CMK (cell line): ENCODE data around the gene FAF1.

DNA sequence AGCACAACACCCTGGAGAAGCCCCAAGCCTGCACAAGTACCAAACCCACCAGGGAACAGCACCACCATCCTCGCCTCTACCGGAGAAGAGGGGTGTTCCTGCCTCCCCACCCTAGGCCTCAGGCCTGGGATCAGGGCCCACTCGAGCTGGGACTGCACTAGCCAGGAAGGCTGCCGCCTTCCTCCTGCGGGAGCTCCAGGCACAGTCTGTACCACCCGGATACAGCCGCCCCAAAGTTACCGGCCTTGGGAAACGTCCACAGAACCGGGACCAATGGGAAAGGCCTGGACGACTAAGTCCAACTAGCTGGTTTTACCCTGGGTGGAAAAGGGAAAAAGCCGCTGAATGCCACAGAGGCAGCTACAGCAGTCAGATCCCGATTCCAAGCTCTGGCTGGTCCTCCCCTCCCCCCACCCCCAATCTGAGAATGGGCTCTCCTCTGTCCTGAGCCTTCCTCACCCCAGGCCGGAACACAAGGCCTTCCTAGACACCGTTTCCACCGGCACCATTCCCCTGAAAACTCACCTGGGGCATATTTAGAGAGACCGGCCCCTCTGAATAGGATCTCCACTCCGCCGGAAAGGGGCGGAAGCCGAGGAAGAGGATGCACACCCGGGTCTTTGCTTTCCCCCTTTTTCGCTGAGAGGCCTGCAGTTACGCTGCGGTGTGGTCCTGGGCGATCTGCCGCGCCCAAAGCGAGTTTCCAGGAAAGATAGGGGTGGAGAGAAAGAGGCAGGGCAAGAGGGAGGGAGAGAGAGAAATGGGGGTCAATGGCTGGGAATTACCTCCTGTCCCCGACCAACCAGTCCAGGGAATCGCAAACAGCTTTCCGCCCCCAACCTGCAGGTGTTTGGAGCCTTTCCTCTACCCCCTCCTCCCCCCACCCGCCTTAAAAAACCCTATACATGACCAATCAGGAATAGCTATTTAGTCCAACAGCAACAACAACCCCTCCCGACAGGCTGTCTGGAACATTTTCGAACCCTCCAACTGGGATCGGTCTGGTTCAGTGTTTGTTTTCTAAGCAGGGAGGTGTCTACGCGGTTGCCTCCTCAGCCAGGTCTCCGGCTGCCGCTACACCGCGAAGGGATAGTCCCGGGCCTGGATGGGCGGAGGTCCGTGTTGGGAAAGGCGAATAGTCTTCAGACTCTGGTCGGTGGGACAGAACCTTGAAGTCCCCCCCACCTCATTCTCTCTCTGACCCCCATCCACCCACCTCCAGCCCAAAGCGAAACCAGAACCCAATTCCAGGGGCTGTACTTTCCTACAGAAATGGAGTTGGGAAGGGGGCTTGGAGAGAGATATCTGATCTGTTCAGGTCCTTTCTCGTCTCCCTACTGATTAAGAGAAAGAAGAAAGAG lies 2.9 kb downstream of the TAL1 start:
- RRBS = 5% methylated on average over 5 of the region's 49 CpGs

DNA sequence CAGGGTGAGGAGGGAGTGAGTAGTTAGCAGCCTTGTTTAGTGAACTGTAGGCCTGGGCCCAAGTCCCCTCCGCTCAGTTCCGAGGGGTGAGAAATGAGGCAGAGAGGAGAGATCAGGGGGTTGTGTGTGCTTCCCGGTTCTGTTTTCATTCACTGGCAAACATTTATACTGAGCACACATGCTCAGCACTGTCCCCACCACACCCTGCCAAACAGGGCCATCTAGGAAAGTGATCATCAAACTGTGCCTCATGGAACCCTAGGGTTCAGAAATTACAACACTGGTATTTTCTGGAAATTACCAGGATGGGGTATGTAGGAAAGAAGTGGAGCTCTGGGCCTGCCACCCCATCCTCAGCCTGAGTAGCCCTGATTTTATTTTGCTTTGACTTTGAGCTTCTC lies 84.0 kb downstream of the FOXD2 start:
- RRBS = no CpG with 5 or more reads among the region's 3 CpGs

DNA sequence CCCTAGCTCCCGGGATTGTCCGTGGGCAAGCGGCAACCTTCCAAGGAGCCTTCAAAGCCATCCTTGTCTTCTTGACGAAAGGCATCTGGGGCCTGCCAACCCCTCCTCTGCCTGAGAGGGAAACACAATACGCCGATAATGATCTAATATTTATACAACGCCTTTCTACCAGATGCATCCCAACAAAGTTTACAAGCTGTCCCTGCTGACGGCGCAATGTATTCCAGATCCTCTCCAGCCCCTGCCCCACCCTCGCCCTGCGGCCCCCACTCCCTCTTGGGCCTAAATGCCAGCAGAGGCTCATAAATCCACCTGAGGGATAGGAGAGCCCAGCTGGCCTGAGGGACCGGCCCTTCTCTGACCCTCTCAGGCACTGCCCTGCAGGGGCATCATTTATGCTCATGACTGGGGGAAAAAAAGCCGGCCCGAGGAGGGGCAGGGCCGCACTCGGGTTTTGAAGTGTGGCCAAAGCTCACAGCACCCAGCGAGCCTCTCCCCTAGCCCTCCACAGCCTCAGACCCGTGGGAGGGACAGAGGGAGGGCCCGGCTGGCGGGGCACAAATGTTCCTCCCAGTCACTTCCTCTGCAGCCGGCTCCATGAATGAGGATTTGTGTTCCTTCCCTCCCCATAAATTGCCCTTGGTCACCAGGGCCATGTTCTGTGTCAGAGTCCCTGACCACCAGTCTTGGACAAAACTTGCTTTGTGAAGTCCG lies 140.3 kb downstream of the FOXD2 start:
- RRBS = 0% methylated on average over 1 of the region's 22 CpGs

- RRBS = 88% methylated on average over 2 of the region's 12 CpGs
These were observed 270.7 kb downstream of the FOXD2 start for GRCh38 chr1:47708671-47708882.

DNA sequence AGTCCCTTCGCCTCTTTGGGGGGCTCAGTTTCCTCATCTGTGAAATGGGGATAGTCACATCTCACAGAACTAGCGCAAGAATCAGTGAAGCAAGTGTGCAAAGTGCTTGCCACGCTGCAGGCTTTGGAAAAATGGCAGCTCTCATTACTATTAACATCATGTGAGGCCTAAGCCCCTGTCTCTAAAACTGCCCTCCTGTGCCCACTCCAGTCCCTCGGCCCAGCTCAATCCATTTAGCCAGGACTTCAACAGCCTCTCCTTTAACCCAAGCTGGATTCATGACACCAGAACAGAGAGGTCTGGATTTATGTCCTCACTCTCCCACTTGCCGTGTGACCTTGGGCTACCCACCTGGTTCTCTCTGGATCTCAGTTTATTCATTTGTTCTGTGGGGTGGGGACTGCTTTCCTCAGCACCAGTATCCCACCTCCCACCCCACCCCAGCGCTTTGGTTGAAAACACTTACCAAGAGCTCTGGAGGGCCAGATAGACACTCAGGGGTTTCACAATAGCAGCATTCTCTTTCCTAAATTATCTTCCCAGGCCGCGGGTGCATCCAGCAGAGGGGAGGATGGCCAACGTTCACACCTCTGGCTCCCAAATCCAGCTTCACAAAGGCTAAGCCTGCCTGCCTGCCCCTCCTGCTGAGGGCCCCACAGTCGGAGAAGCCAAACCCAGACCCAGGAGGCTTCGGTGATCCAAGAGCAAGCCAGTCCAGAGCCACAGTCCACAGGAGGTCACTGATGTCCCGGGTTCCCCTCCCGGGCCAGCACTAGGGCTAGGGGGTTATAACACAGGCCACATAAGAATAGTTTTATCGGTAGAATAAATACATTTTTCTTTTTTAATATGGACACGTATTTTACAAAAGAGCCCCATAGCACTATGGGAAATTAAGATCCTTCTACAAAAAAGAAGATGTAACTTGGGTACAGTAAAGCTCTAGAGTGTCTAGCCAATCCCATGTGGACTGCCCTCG lies 232.1 kb downstream of the TRABD2B start:
- RRBS = no CpG with 5 or more reads among the region's 16 CpGs

- RRBS = 84% methylated on average over 6 of the region's 20 CpGs
These were observed 179.4 kb downstream of the TRABD2B start for GRCh38 chr1:47817617-47818297.

- RRBS = no CpG with 5 or more reads among the region's 9 CpGs
These were observed 62.8 kb downstream of the TRABD2B start for GRCh38 chr1:47934255-47934913.

- RRBS = no CpG with 5 or more reads among the region's 2 CpGs
These were observed 58.8 kb downstream of the TRABD2B start for GRCh38 chr1:47938278-47938861.

DNA sequence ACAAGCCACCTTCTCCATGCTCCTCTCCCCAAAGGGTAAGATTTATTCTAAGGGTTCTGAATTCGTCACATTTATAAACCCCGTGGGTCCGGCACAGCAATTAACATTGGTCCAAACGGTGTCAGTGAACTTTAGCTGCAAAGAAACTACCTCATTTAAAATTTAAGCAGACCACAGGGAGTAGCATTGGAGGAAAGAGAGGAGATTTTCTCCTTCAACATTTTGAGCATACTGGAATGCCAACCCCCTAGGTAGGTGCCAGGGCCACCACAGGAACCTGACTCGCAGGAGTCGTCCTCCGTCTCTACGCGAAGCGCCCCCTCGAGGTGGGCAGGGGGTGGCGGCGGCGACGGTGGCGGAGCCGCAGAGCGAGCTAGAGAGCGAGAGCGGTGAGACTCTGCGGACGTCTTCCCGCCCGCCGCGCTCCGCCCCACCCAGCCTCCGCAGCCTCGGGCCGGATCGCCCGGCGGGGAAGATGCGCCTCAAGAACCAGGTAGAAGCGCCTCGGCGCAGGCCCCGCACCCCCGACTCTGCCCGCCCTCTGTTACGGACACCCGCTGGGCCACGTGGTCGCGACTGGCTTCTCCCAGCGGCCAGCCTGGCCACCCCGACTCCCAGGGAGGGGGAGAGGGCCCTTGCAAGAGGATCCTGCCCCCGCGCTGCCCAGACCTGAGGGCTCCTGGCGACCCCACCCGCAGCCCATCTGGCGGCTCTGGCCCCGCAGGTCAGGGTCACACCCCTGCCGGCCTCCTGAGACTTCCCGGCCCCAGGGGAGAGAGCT lies 24.1 kb upstream of the AGBL4 start:
- RRBS = no CpG with 5 or more reads among the region's 55 CpGs

GRCh38 chr1:50097445-50097817 lies 11.3 kb upstream of the ELAVL4 start:
- RRBS = no CpG with 5 or more reads among the region's 1 CpG

- RRBS = no CpG with 5 or more reads among the region's 10 CpGs
These were observed 1.4 kb downstream of the ELAVL4 start for GRCh38 chr1:50110122-50110575.

DNA sequence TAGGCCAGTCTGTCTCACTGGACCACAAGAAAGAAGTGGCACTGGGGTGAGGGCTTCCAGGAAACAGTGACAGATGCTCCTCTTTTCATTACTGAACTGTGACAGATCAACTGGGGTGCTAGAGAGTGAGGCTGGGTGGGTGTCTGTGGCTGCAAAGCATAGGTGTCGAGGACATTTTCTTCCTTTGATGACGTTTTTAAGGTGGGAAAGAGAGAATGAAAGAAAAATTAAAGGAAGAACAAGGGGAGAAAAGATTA lies 27.7 kb upstream of the DMRTA2 start:
- RRBS = no CpG with 5 or more reads among the region's 2 CpGs

- RRBS = no CpG with 5 or more reads among the region's 9 CpGs
These were observed 45.2 kb downstream of the FAF1 start for GRCh38 chr1:50914748-50915481.

- RRBS = no CpG with 5 or more reads among the region's 7 CpGs
These were observed 26.8 kb downstream of the FAF1 start for GRCh38 chr1:50933170-50933837.

DNA sequence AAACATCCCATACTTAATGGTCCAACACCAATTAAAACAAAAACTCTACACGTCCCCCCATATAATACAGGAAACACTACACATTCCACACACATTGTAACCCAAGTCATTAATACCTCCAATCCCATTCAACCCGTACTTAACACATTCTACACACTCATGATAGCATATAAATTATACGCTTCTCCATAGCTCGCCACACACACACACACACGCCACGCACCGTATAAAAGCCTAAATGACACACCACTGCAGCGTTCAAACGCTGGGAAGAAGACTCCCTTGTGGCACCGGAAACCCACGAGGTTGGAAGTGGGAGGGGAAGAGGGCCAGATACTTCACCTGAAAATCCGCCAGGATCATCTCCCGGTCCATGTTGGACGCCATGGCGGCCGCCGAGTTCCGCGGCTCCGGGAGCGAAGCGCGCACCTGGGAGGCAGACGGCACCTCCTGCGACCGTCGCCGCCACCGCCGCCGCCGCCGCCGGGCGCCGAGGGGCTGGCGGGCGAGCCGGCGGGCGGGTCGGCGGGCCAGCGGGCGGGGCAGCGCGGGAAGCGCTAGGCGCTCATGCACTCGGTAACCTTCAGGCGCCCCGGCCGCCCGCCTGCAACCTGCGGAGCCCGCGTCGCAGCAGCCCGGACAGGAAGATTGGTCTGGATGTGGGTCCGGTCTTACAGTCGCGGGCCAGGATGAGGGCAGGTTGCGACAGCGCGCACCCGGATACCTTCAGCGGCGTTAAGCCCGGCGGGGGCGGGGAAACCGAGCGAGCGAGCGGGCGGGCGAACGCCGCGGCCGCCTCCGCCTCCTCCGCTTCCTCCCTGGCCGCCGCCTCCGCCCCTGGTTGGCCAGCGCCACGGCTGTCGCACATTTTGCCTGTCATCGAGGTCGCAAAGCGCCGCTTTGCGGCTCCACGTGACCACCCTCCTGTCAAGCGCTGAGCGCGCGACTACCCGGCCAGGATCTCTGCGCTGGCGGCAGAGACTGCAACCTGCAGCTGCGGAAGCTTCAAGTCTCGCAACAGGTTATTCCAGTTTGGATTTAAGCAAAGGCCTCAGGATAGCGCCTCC lies at the start of gene FAF1:
FAF1 (minus strand) TSS at position 843 of the 1,067 bp plus-strand sequence.
- RRBS = 1% methylated on average over 40 of the region's 105 CpGs

DNA sequence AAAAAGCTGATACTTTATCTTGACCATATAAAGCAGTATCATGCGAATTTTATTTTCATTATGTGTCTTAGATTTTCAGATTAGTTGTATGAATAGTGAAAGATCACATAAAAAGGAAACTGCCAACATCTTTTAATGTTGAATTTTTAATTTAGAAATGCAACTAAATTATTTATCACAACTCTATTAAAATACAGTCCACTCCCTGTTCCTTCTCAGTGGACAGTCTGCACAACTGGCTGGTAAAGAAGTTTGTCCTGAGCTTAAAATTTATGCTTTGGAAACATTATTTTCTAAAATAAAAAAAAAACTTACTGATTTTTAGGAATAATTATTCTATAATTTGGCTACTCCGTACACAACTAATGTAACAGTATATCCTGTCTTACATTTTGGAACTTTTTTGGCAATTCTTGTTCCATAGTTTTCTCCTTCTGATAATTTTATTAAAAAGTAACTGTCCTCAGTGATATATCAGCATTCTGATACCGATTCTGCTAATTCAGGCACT lies 9.5 kb downstream of the CDKN2C start:
- RRBS = no CpG with 5 or more reads among the region's 3 CpGs

DNA sequence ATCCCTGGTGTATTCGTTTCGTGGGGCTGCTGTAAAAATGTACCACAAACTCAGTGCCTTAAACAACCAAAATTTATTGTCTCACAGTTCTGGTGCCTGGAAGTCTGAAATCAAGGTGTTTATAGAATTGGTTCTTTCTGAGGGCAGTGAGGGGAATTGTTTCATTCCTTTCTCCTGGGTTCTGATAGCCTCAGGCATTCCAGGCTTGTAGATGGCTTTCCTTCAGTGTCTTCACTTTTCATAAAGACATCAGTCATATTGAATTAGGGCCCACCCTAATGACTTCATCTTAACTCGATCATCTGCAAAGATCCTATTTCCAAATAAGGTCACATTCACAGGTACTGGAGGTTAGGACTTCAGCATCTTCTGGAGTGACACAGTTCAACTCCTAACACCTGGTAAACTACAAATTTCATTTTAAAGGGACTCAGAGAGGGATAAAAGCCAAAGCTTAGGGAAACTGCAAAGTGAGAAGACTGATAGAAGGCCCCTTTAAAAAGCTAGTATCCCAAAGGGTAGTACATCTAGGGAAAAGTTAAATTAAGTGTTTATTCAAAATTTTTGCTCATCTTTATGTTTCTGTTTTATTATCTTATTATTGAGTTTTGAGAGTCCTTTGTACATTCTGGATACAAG lies 15.1 kb downstream of the CDKN2C start:
- RRBS = no CpG with 5 or more reads among the region's 3 CpGs

DNA sequence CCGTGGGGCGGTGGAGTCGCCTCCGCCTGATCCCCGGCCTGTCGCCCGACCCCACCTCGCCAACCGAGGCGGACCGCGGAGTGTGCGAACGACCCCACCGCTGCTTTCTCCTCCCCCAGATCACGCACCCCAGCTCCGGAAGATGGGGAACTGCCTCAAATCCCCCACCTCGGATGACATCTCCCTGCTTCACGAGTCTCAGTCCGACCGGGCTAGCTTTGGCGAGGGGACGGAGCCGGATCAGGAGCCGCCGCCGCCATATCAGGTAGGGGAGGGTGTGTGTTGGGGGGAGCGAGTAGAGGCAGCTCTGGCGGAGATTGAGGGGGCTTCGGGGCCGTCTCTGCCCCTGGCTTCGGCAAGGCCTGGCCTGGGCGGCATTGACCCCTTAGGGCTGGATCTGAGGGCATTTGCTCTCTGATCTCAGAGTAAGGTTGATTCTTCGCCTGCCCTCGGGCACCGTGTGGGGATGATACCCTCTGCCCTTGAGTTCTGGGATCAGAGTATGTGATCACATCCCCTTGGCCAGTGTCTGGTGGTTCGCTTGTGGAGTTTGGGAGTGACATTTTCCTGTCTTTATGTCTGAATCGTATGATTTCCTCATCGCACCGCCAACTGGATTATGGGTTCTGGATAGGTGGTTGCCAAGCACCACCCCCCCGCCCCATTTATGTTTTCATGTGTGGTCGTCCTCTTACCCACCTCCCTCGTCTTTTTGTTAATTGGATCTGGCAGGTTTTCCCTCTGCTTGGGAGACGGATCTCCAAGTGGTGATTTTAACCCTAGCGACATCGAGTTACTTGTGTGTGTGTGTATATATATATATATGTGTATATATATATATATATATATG lies 767 bp downstream of the RNF11 start:
- RRBS = 2% methylated on average over 15 of the region's 46 CpGs

- RRBS = 96% methylated on average over 5 of the region's 21 CpGs
These were observed 32.7 kb downstream of the TTC39A start for GRCh38 chr1:51297475-51298229.